Occipital lobe (tissue), 2 donors: ENCODE data around the gene KERA.

GRCh38 chr12:89192447-89192957 is 159.8 kb downstream of the DUSP6 start:
- RAMPAGE, long total RNA: no peak

GRCh38 chr12:89370266-89371446 is 18.4 kb upstream of the DUSP6 start:
- RAMPAGE, long total RNA: no peak

- RAMPAGE, long total RNA: no peak
Measured at GRCh38 chr12:89384723-89385231, 32.5 kb upstream of the DUSP6 start.

DNA sequence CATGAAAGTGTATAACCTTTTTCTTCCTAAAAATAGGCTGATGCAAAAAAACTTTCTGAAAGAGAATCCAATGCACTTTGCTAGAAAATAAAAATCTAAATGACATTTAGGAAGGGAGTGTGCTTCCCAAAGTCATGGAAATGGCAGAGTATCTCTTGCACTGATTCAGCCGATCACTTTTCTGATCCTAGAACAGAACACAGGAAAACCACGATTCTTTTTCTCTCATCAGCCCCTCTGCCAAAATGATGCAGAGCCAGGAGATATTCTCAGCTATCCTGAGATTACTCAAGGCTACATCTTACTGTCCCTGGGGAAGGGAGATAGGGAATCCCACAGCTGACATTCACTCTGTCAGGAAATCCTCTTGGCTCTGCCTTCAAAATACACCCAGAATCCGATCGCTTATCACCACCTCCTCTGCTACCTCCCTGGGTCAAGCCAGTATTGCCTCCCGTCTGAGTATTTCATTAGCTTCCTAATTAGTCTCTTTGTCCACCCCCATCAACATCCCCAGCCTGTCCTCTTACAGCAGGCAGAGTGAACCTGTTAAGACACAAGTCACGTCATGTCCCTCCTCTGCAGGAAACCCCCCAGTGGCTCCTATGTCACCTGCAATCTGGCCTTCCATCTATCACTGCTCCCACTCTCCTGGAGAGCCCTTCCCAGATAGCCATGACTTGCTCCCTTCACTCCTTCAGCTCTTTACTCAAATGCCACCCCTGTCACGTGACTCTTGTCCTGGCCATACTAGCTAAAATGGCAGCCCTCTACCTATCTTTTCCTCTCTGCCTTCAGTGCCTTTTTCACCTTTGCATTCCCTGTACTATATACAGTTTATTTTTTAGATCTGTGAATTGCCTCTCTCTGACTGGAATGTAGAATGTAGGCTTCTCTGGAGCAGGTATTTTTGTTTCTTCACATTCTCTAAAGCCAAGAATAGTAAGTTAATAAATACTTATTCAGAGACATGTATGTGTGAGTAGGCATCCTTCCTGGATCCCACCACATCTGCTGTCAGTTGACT is 70.4 kb downstream of the GALNT4 start:
- RAMPAGE, long total RNA: no peak

DNA sequence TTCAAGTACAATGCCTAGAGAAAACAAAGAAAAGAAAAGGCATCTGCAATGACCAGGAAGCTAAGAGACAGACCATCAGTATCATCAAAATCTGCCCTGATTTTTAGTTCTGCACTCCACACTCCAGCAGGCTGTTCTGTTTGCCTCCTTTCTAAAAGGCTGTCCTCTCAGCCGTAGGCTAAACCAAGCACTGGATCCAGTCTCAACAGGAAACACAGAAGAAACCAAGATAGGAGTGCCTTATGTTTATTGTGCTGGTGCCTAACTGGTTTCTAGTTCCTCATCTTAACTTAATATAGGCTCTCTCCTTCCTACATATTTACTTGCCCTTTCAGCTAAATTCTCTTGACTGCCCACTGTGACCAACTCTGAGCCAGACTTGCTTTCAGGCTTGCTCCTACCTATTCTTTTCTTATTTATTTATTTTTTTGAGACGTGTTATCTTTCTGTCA is 30.9 kb downstream of the GALNT4 start:
- RAMPAGE, long total RNA: no peak

- RAMPAGE, long total RNA: no peak
Measured at GRCh38 chr12:89523324-89524352, 958 bp downstream of the GALNT4 start.

- RAMPAGE, long total RNA: no peak
Measured at GRCh38 chr12:89919403-89919972, 210.8 kb upstream of the ATP2B1 start.

DNA sequence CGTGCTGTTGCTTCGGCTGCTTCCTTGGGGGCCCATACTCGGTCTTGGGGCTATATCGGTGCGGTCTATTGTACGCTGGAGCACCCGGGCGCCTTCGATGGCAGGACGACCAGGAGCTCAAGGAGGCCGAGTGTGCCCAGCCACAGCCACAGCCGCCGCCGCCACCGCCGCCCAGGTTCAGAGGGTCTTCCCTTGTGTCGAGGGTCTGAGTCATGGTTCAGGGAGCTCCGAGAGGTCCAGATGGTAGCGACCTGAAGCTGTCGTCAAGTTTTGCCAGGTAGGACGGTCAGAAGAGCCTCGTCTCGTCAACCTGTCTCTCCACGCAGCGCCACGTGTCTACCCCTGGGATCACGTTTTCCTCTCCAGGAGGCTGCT is 460 bp downstream of the CCER1 start:
- RAMPAGE, long total RNA: no peak

- RAMPAGE, long total RNA: no peak
Measured at GRCh38 chr12:90980028-90980333, 24.8 kb downstream of the EPYC start.

DNA sequence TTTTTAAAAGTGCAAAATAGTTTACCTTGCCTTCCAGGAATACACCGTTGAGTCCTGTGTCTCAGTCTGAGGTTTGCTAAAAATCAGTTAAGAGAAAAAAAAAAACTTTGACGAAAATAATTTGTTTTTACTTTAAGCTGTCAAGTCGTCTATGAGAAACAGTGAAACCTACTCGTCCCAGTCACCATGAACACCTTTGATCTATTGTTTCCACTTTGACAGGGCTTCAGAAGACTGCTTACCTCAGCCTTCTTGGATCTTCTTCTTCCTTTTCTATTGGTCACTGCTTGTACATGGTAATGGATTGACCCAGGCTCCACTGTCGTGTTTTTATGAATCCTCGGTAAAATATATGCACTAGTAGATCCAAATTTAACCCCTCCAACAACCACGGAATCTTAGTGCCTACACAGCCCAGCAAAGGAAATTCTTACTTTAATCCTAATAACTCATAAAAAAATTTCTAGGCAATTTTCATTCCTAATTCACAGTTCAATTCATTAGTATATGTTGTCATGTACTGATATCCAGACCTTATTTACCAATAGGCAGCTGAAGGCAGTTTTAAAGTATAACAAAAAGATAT is at the start of gene KERA:
KERA (minus strand) TSS at position 306 of the 586 bp plus-strand sequence.
- RAMPAGE, long total RNA: start-site peak on the minus strand centred at position 188 of the sequence, 37 bp wide, 31 and 27 reads in 2 replicates

- RAMPAGE, long total RNA: no peak
Measured at GRCh38 chr12:91171365-91172070, 11.1 kb downstream of the DCN start.

- RAMPAGE, long total RNA: no peak
Measured at GRCh38 chr12:91871669-91872360, 273.8 kb downstream of the BTG1 start.

- RAMPAGE, long total RNA: no peak
Measured at GRCh38 chr12:92011623-92011973, 134.0 kb downstream of the BTG1 start.

DNA sequence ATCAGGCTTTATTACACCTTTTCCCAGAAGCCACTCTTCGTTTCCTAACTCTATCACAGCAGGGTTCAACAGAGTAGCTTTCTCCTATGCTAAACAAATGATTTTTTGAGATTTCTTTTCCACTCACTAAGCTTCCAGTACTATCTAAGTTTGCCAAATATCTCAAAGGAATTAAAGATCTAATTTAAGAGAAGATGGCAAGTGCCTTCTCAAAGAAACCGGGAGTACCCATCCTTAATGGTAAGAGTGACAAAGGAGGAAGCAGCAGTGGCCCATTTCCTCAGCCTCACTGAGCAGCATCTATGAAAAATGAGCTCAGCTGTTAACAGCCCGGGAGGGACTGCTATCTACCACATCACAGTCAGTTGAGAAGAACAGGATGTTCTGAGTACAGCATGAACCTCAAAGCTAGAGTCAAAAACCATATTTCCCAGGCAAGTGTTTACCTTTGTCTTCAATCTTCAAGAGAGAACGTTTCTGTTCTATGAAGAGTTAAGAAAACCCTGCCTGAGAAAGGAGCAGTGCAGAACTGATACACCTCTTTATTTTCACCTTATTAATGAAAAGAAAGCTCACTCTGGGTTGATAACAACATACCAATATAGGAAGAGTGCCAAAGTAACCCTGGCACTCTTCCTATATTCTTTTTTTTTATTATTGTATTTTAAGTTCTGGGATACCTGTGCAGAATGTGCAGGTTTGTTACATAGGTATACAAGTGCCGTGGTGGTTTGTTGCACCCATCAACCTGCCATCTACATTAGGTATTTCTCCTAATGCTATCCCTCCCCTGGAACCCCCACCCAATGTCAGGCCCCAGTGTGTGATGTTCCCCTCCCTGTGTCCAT is 115.0 kb downstream of the BTG1 start:
- RAMPAGE, long total RNA: no peak

DNA sequence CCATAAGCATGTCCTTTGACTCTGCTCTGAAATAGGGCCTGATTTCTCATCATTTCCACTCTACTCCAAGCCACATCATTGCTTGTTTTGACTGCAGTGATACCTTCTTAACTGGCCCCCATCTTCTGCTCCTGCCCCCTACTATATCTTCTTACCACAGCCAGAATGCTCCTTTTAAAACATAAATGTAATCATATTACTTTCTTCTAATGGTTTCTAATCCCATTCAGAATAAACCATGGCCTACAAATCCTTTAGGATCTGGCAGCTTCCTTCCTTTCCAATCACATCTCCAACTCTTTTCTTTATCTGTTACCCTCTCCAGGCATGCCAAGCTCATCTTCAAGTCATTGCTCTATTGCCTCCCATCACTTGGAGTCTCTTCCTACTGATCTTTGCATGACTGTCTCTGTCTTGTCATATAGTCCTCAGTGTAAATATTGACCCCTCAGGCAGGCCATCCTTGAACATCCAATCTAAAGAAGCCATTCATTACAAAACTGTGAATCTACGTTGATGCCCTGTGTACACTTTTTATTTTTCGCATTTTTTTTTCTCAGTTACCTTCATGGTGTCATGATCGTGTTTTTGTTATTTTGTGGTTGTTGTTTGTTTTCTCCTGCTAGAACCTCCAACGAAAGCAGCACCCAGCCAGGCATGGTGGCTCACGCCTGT is 93.6 kb downstream of the BTG1 start:
- RAMPAGE, long total RNA: no peak

- RAMPAGE, long total RNA: no peak
Measured at GRCh38 chr12:92108499-92109464, 36.9 kb downstream of the BTG1 start.

DNA sequence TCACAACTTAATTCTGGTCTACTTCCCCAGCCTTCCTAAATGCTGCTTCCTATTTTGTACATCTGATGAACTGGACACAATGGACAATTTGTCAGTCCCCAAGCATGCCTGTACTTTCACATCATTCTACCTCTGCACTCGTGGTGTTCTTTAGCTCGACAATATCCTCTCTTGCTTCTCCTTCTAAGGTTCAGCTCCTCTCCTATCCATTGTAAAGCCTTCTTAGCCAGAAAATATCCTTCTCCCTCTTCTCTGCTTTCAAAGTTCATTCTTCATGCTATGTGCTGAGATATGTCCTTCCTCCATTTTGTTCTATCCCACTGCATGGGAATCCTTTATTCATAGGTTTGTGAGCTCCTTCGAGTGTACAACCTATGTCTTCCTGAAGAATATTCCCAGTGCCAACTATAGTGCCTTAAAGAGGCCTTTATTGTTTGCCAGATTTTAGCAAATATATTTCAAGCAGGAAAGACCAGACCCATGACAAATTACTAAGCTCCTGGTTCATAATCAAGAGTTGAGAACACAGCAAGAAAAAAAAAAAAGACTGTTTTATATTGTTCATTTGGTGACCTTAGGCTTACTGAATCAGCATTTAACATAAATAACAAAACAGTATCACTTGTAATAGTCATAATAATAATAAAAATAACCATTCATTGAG is 33.5 kb downstream of the BTG1 start:
- RAMPAGE, long total RNA: no peak

DNA sequence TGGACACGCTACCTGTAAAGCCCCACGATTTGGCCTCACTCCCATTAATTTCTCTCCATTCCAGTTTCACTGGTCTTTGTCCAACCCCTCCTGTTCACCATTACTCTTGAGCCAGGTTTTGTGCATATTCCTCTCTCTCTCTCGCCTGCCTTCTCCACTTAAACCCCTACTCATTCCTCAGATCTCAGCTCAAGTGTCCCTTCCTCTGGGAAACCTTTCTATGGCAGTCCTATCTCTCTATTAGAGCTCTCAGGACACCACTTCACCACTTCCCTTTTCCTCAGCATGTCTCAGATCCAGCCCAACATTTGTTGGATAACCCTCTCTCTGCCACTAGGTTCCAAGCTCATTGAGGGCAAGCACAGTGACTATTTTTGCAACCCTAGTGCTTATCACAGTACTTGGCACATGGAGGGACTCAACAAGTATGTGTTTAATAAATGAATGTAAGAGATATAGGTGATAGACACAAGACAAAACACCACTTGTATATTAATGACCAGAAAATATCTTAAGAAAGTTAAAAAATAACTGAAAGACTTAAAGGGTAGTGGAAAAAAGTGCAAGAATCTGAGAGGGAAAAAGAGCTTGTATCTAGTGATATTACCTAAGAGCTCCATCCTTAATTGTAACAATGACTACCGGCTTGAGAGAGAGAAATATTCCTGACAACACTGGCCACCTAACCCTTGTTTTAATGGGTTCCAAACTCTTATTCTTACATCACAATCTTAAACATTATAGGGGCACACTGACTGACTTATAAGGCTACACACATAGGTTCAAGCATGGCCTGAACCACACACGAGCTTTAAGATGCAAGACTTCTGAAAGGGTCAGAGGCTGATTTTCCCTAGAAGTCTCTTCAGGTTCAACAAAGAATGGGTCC is 9.0 kb downstream of the BTG1 start:
- RAMPAGE, long total RNA: no peak

- RAMPAGE, long total RNA: no peak
Measured at GRCh38 chr12:92139436-92140441, 5.9 kb downstream of the BTG1 start.

DNA sequence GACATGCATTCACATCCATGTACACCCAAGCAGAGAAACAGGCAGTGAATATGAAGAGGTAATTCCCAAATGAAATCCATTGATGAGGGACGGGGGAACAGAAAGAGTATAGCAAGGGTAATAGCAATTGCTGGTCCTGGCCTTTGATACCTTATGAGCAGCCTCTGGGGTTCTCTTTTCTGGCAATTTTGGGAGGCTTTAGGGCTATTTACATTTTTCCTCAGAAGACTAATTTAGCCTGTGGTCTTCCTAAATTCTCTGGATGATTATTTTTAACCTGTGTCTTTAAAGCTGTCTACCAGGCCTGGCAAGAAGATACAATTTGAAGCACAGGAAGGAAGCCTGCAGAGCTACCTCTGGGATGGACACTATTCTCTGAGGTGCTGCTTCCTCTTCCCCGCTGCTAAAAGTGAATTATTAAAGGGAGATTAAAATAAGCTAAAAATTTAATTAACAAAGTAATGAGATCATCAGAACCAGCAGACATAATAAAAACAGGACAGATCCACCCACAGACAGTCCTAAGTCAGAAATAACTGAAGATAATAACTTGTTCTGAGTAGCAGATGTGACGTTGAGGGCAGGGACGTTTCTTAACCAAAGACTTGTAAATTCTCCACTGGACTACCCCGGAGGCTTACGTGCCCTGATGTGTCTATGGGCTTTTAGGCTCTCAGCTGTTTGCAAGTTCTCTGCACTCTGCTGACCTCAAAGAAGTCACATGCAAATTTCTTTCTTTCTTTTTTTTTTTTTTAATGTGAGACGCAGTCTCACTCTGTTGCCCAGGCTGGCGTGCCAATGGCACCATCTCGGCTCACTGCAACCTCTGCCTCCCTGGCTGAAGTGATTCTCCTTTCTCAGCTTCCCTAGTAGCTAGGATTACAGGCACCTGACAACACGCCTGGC is 26.8 kb upstream of the BTG1 start:
- RAMPAGE, long total RNA: no peak